ENCODE data around the gene SIRPD.

DNA sequence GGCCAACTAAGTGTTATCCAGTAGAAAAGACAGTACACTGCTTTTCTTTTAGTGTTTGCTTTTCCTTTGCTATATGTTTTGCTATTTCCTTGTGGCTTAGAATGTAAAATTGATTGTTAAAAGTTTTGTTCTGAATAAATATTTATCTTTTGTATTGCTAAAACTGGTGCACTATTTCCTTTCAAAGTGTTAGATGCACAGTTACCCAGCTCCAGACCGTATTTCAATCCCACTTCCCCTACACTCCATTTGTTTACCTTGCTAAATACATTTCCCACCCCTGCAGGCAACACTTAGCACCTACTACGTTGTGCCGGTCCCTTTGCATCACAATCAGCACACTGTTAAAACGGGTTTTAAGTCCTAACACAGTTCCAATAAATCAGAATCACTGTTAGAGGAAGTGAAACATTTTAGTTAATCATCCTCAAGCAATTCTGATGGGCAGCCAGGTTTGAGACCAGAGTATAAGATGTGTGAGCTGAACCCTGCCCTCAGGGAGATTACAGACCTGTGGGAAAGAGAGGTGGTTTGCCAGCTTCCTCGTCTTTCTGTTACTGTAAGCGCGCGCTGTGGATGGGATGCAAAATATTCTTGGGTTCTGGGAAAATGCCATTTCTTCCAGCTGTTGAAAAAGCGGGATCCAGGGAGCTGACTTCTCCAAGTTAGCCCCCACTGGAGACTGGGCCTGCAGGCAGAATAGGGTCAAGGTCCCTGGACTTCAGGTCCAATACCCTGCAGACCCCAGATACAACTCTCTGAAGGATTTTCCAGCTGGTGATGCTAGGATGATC lies 3.0 kb downstream of the ZCCHC3 start:
- RRBS, result no CpG with 5 or more reads among the region's 9 CpGs

DNA sequence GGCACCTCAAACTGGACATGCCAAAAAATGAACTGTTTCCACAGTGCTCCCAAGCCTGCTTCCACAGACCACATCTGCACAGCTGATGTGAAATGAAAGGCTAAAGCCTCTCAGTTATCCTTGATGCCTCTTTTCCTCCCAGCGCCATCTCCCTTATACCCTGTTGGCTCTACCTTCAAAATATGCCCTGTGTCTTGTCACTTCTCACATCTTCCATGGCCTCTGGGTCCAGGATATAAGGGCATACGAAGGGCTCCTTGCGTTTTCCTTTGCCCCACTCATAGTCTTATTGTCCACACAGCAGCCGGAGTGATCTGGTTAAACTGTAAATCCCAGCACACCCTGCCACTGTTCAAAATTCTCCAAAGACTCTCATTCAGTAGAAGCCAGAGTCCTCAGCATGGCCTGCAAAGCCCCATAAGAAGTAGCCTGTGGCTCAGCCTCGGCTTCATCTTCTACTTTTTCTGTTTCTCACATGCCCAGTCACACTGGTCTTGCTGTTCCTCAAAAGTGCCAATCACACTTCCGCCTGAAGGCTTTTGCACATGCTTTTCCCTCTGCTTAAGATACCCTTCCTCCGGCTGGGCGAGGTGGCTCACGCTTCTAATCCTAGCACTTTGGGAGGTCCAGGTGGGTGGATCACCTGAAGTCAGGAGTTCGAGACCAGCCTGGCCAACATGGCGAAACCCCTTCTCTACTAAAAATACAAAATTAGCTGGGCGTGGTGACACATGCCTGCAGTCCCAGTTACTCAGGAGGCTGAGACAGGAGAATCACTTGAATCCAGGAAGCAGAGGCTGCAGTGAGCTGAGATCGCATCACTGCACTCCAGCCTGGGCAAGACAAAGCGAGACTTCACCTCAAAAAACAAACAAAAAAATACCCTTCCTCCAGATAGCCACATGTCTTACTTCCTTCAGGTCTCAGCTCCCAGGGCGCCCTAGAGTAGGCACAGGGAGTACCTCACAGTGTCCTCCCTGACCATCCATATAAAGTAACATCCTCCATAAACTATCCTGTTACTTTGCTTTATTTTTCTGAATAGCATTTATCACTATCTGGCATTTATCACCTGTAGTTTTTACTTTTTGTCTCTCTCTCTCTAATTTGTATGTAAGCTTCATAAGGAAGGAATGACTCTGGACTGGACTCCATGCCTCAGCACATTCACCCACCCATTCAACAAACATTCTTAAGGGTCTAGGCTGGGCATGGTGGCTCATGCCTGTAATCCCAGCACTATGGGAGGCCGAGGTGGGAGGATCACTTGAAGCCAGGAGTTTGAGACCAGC lies 7.3 kb downstream of the SOX12 start:
- RRBS, result no CpG with 5 or more reads among the region's 16 CpGs

GRCh38 chr20:381574-382644 lies 1.3 kb downstream of the TRIB3 start:
- RRBS, result 1% methylated on average over 18 of the region's 54 CpGs

- RRBS, result no CpG with 5 or more reads among the region's 18 CpGs
Measured at GRCh38 chr20:396413-397282, 11.5 kb upstream of the RBCK1 start.

DNA sequence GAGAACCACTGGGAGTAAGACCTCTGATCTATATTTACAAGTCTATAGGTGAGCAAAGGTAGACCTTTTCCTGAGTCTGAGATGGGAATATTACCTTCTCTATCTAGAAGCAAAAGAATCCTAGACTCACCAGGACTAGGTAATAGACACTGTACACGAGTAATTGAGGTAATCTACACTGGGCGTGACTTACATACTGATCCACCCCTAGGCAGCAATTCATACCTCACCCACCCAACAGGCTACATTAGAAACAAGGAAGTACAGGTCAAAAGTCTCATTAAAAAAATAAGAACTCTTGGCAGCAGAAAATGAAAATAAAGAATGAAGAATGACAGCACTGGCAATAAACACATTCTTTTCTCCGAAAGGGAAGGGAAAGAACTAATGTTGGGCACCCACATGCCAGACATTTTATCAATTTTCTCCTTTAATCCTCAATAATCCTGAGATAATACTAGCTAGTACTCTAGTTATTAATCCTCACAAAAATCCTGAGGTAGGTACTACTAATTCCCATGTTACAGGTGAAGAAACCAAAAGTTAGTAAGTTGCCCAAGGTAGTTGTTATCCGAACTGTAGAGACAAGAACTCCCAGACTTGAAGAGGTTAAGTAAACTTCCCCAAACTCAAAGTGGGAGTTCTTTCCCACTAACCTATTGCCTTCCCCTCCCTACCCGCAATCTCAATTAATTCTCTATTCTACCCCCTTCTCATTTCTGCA lies 7.5 kb downstream of the CSNK2A1 start:
- RRBS, result no CpG with 5 or more reads among the region's 5 CpGs

DNA sequence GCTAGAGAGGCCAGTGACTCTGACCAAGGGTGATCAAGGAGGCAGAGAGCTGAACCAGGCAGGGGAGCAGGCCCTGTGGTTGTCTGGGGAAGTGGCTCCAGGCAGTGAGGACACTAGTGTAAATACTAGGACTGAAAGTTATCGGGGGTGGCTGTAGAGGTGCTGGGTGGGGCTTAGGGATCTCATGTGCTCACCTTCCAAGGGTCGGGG lies 1.0 kb downstream of the SRXN1 start:
- RRBS, result no CpG with 5 or more reads among the region's 2 CpGs

- RRBS, result no CpG with 5 or more reads among the region's 15 CpGs
Measured at GRCh38 chr20:653858-654355, 907 bp upstream of the SRXN1 start.

GRCh38 chr20:835450-836170 lies 2.1 kb downstream of the FAM110A start:
- RRBS, result no CpG with 5 or more reads among the region's 3 CpGs

DNA sequence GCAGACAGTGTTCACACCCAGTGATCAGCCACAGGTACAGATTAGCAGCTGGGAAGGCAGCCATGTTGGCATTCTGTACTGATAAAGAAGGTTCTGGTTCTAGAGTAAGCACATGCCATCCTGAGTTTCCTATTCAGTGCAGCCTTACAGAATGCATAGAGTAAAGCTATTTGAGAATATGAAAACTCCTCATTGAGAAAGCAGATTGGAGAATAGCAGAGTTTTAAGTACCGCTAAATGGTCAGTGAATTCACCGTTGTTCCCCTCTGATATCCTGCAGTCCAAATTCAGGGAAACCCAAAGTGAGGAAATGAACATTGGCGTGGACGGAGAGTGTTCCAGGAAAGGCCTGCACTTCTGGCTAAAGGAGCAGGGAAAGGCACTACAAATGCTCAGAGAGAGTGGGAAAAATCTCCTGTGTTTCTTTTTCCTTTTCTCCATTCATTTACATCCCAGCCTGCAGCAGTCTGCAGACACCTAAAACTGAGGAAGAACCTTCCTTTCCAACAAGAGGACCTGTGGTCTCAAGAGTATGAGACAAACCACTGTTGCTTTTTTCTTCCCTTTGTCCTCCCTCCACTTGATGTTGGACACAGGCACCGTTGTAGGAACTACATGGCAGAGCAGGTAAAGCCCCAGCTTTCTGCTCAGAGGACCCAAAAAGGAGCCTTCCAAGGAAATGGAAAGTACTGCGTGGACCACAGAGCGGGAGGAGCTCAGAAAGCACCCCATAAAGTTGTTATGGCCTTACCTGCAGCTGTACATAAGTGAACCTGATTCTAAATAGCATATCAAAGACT lies 29.7 kb downstream of the TMEM74B start:
- RRBS, result no CpG with 5 or more reads among the region's 7 CpGs

DNA sequence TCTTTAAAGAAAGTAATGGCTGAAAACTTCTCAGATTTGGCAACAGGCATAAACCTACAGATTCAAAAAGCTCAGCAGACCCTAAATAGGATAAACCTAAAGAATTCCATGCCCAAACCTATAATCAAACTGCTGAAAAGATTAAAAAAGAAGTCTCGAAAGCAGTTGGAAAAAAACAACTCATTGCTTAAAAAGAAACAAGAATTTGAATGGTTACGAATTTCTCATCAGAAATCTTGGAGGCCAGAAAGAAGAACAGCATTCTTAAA lies 28.5 kb downstream of the TMEM74B start:
- RRBS, result no CpG with 5 or more reads among the region's 2 CpGs

- RRBS, result no CpG with 5 or more reads among the region's 22 CpGs
Measured at GRCh38 chr20:1185763-1186271, 1.0 kb upstream of the TMEM74B start.

DNA sequence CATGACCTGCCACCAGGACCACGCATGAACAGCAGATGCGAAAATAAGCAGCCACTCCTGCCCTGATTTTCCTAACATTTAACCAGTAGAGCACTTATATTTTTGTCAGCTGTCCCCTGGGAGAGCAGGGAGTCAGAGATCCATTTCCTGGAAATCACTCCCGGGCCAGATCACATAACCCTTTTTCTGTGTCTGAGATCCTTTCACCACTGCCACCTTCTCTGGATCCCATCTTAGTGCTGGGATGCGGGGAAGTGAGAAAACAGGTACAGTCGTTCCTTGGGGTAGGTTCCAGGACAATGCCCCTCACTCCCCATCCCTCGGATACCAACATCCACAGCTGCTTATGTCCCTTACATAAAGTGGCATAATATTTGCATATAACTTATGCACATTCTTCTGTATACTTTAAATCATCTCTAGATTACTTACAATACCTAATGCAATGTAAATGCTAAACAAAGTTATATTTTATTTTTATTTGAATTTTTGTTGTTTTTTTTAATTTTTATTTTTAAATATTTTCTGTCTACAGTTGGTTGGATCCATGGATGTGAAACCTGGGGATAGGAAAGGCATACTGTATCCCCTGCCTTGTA lies 5.5 kb downstream of the SDCBP2 start:
- RRBS, result no CpG with 5 or more reads among the region's 6 CpGs

GRCh38 chr20:1327737-1328987 lies 777 bp downstream of the SDCBP2 start:
- RRBS, result no CpG with 5 or more reads among the region's 11 CpGs

DNA sequence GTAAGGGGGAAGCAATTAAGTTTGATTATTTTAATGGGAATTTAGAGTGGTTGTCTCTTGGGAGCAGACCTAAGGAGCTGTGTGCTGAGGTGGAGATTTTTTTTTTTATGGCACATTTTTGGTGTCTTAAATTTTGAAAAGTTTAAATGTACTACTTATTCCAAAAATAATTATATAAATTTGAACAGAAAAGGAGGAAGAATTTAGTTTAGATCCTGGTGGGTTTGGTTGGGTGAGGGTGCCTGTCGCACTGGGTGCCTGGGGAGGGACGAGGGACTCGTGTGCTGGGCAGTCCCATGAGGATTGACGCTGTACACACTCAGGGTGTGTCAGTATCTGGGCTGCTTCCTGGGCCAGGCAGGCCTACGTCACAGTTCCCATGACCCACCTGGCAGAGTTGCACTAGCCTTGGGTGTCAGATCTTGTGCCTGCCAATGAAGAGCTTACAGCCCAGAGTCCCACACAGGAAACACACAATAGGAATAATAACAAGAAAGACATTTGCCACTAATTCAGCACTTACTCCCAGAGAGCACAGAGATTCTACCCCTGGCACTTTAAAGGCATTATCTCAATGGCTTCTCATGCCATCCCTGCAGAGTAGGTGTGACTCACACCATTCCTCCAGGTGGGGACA lies 1.1 kb upstream of the SDCBP2 start:
- RRBS, result no CpG with 5 or more reads among the region's 5 CpGs

GRCh38 chr20:1385666-1386515 lies 7.0 kb downstream of the FKBP1A start:
- RRBS, result no CpG with 5 or more reads among the region's 5 CpGs

- RRBS, result 2% methylated on average over 22 of the region's 63 CpGs
Measured at GRCh38 chr20:1465857-1466754, 543 bp downstream of the NSFL1C start.

- RRBS, result no CpG with 5 or more reads among the region's 3 CpGs
Measured at GRCh38 chr20:1557640-1558087, at the start of gene SIRPD. TSS of gene SIRPD (minus strand) at chr20:1557705.

DNA sequence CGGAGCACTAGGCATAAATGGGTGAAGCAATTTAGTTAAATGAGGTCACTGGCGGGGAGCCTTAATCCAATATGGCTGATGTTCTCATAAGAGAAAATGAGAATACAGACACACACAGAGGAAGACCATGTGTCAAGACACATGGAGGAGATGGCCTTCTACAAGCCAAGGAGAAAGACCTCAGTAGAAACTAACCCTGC lies 714 bp downstream of the SIRPG start:
- RRBS, result no CpG with 5 or more reads among the region's 2 CpGs

GRCh38 chr20:1686307-1686737 lies 28.7 kb upstream of the SIRPG start:
- RRBS, result no CpG with 5 or more reads among the region's 3 CpGs

DNA sequence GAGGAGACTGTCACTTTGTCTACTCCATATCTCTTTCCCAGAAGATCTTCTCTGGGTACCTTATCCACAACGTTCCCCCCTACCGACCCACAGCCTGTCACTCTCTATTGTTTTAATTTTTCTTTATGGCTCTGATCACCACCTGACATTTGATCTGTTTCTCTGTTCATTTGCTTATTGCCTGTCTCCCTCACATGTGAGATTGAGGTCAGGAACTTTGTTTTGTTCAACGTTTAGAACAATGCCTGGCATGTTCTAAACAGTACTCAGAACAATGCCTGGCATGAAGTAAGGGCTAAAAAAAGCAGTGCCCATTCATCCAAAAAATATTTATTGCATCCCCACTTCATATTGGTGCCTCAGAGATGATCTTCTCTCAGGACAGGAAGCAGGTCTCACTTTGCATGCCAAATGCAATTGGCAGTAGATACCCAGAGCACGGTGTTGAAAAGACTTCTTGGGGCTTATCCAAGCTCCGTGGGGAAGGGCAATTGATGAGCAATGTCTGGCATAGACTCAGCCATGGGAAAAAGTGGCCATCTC lies 78.9 kb upstream of the SIRPA start:
- RRBS, result no CpG with 5 or more reads among the region's 5 CpGs

All from epithelial cell of esophagus (primary cell).